Left common carotid artery plus branches (tissue), 1 donor: ENCODE results near the gene CCZ1.

GRCh38 chr7:4684622-4685211 lies 2.6 kb downstream of the FOXK1 start:
- PRO-cap, result no peak

GRCh38 chr7:4694481-4695432 lies 12.7 kb downstream of the FOXK1 start:
- PRO-cap, result unidirectional peak, minus-strand start at chr7:4694809

DNA sequence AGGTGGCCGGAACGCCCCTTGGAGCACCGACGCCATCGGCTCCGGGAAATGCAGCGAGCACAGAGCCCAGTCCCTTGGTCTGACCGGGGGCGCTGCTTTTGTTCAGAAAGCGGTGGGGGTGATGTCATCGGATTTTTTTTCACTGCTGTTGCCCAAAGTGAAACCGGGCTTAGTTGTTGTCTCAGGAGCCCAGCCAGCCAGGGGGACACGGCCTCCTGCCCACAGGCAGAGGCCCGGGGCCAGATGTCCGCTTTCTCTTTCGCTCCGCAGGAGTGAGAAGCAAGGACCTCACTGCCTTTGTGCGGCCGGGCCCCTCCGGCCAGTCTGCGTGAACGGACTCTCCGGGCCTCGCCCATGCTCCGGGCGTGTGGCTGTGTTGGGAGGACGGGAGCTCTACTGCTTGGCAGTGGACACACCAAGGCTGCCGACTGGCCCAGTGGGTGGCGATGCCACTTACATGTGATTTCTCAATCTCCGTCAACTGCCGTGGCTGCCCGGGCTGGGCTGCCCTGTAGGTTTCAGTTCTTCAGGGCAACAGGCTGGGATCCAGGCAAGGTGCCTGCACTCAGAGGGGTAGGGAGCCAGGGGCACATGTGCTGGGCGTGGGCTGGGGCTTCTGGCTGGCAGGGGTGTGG lies 43.3 kb downstream of the FOXK1 start:
- PRO-cap, result bidirectional peak, plus-strand start at position 224 of the sequence, minus-strand start at position 81 of the sequence; bidirectional peak, plus-strand start at position 521 of the sequence, minus-strand start at position 395 of the sequence

DNA sequence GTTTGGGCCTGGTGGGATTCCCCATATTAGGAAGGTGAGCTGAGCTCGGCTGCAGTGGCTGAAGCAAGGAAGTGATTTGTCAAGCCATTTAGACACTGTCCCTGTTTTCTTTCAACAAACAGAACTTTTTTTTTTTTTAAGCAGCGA lies 43.7 kb downstream of the FOXK1 start:
- PRO-cap, result no peak

DNA sequence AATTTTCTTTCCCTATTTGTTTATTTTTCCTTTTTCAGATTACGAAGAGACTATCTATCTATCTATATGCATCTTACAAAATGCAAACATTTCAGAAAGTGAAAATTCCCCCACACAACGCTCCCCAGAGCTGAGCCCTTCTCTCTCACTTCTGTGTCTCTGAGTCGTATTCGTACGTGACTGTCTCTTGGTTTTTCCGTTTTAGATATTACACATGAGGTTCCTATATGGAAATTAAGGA lies 27.4 kb upstream of the AP5Z1 start:
- PRO-cap, result no peak

GRCh38 chr7:4883902-4884228 lies 349 bp upstream of the RADIL start:
- PRO-cap, result no peak

- PRO-cap, result no peak
Measured at GRCh38 chr7:4931898-4932387, 27.0 kb downstream of the MMD2 start.

- PRO-cap, result no peak
Measured at GRCh38 chr7:4999820-5000504, 41.0 kb upstream of the MMD2 start.

- PRO-cap, result no peak
Measured at GRCh38 chr7:5235103-5235676, 45.2 kb downstream of the WIPI2 start.

- PRO-cap, result no peak
Measured at GRCh38 chr7:5362662-5363085, 61.0 kb downstream of the TNRC18 start.

DNA sequence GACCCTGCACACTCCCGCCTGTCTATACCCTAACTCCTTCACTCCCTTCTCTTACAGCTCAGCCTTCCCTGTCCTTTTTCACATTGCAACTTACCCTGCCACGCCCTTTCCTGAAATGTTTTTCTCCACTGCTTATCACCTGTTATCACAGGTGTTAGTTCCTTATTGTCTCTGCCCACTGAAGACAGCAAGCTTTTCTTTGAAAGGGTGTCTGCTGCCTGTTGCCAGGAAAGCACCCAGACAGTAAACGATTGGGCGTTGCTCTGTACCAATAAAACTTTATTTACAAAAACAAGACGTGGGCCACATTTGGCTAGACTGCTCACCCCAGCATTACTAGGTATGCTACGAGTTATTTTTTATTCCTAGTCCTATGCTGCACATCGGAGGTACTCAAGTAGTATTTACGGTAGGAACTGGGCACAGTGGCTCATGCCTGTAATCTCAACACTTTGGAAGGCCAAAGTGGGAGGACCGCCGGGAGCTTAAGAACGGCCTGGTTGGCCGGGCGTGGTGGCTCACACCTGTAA lies 22.2 kb downstream of the TNRC18 start:
- PRO-cap, result no peak

GRCh38 chr7:5423969-5424949 lies 625 bp upstream of the TNRC18 start:
- PRO-cap, result bidirectional peak, plus-strand start at chr7:5424058, minus-strand start at chr7:5423834; unidirectional peak, plus-strand start at chr7:5424259; unidirectional peak, plus-strand start at chr7:5424315; bidirectional peak, plus-strand start at chr7:5424622, minus-strand start at chr7:5424597

DNA sequence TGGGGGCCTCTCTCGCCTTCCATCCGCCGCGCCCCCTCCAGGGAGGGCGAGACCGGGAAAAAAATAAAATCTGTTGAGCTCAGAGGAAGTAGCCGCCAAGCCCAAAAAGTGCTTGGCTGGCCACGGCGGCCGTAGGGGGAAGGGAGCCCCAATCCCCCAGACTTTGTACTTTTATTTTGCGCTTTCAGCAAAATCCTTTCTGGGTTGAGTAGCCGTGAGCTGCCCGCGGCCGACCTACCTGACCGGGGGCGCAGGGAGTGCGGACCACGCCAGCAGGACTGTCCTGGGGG lies 1.3 kb upstream of the TNRC18 start:
- PRO-cap, result no peak

DNA sequence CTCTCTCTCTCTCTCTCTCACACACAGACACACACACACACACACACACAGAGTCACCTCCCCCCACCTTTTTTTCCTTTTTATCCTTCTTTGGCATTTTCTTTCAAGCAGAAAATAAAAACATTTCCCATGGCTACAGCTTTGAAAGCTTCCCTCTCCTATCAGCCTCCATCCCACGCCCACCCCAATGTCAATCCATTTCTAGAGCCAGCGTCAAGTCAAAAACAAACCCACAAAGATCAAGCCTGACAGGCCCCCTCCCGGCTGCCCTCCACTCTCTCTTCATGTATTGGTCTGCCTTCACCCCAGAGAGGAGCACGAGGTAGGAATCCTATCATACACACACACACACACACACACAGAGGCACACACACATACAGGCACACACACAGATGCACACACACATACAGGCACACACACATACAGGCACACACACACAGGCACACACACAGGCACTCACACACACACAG lies 7.9 kb upstream of the TNRC18 start:
- PRO-cap, result no peak

GRCh38 chr7:5519467-5519874 lies 5.9 kb upstream of the FBXL18 start:
- PRO-cap, result no peak

DNA sequence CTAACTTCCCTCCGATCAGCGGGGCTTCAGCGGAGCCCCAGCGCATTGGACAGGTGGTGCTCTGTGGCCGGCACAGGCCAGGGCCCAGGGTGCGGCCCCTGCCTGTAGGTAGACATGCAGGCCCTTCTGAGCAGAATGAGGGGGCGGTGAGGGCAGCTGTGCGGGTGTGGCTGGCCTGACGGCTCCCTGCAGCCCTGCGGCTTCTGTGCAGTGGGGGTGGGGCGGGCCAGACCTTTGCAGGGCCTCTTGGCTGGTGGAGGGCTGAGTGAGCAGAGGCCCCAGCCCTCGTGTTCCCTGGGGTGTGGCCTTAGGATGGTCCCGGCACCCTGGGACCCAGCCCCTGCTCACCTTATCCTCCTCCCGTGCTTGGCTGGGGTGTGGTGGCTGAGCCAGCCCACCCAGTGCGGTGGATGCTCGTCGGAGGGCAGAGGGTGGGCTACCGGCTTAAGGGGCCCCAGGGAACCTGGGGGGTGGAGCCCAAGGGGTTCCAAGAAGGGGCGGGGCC lies 6.2 kb downstream of the FSCN1 start:
- PRO-cap, result no peak

- PRO-cap, result no peak
Measured at GRCh38 chr7:5661489-5662487, 69.2 kb downstream of the FSCN1 start.

DNA sequence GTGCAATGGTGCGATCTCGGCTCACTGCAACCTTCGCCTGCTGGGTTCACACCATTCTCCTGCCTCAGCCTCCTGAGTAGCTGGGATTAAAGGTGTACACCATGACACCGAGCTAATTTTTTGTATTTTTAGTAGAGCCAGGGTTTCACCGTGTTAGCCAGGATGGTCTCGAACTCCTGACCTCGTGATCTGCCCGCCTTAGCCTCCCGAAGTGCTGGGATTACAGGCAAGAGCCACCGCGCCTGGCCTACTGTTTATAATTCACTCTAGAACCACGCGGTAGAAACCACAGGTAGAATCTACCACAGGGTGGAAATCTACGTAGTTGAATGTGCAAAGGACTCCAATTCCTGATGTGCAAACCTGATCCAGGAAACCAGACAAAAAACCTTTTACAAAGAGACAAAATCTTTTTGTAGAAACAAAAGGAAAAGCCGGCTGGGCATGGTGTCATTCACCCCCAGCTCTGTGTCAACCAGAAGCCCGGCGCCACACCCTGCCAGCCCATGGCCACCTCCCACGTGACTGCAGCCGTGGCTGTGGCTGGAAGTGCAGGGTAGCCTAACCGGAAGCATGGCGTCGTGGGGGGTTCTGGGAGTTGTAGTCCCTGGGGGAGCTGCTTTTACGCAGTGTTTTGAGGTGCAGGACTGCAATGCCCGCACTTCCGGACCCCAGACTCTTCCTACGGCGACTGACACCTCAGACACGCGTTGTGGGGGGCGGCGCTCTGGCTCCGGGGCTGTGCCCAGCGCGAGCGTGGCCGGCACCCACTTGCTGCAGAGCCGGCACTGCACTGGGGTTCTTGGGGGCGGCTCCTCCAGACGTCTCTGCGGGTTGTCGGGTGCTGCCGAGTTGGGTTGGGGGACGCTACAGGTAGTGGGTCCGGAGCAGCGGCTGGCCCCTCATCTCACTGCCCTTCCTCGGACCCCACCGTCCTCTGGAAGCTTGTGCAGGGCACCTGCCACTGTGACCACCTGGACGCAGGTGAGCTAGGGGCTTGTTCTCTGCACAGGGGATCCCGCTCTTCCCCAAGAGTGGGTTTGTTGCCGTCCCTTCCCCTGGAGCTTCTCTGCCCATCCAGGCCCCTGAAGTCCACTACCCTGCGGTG lies 41.4 kb upstream of the RNF216 start:
- PRO-cap, result unidirectional peak, minus-strand start at position 468 of the sequence; unidirectional peak, minus-strand start at position 523 of the sequence

GRCh38 chr7:5831034-5831833 lies 49.4 kb upstream of the OCM start:
- PRO-cap, result no peak

- PRO-cap, result bidirectional peak, plus-strand start at chr7:5898780, minus-strand start at chr7:5898648
Measured at GRCh38 chr7:5898325-5899032, at the start of gene CCZ1. CCZ1 (plus strand) TSS chr7:5898733.